Ovary (tissue), 7 donors: ENCODE measurements around the genes ANK3 and REEP3.

- PRO-cap, 7 experiments = no peak in any of the 7 experiments
- RAMPAGE, long total RNA, 2 experiments = no peak in any of the 2 experiments
Measured at GRCh38 chr10:60389622-60390127, at the start of gene ANK3. Gene ANK3 (minus strand): TSS chr10:60389875.

DNA sequence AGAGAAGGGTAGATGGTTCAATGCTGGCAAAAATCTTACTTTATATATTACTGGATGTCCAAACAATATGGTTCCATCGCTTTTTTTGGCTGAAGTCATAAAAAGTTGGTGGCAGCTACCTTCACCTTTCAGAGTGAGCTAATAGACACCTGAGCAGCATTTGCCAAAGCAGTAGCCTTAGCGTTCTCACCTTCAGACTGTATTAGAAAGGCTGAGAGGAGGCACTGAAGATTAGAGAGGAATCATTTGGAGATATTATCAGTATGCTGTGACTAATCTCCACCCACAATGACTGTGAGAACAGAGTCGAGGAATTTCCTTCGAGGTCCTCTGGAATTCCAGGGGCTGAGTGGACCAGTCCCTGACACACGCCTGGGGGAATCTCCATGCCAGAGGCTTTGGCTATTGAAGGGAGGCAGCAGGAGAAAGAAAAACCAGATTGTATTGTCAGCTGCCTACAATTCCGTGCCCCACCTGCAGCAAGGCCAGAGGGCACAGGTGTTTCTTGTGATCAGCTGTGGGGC is 25.0 kb upstream of the ANK3 start:
- PRO-cap, 7 experiments = no peak in any of the 7 experiments
- RAMPAGE, long total RNA, 2 experiments = no peak in any of the 2 experiments

DNA sequence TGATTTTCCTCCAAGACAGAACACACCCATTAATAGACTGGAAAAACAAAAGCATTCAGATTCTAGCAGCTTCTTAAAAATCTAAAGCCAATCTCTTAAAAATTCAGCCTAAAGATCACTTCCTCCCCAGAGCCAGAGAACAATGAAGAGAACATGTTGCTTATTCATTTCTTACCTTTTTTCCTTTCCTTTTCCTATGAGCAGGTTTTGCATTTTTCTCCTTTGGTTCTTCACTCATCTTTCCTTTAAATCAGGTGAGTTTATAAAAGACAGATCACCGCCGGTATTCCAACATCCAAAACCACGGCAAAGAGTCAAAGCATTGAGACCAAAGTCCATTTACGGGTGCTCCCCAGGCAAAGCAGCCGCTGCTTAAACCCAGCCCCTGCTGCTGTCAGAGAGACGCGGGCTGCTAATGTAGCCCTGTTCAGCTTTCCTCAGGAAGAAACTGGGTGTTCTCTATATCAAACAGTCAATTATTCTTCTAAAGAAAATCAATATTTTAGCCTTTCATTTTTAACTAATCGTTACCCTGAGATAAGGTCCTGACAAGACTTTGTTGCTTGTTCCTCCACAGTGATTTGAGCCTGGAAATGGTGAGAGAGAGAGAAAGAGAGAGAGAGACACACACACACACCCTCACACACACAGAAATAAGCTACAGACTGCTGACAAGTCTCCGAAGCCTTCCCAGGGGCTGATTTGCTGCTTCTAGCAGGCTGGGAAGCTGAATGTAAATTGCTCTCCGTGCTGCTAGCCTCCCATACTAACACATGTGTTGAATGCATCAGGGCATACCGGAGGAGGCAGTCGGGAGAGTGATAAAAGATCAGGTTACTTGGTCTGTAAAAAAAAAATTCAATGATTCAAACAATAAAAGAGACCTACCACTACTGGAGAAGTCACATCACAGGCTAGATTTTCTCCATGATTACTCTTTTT is 182.9 kb upstream of the ANK3 start:
- PRO-cap, 7 experiments = peak in 1 of 7 experiments; most common plus-strand start position 129 of the sequence (in 1)
- RAMPAGE, long total RNA, 2 experiments = no peak in any of the 2 experiments

DNA sequence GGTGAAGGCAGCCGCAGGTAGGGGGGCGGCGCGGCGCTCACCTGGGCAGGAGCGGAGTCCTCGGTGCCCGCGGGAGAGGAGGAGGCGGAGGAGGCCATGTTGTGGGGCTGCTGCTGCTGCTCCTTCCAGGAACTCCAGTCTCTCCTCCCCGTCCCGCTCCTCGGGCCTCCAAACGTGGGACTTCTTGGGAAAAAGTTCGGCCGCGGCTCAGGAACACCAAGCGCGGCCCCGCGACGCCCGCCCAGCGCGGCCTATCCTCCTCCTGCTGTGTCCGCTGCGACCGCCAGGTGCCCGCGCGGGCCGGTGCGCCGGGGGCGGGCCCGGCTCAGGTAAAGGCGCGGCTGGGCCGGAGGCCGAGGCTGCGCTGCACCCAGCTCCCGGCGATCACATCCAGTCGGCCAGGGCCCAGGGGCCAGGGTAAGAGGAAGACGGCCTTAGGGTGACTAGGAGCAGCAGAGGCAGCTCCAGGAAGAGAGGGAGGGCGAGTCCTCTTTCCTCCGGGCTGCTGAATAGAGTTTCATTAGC is 45.0 kb upstream of the CDK1 start:
- PRO-cap, 7 experiments = peak in 7 of 7 experiments; most common plus-strand start position 332 of the sequence (in 7); most common minus-strand start position 162 of the sequence (in 7)
- RAMPAGE, long total RNA, 2 experiments = start-site peak on the minus strand in 2 of 2 experiments, centred at positions 120 to 264 of the sequence, 20 to 490 reads per replicate

- PRO-cap, 7 experiments = no peak in any of the 7 experiments
- RAMPAGE, long total RNA, 2 experiments = no peak in any of the 2 experiments
Measured at GRCh38 chr10:60874824-60875164, 69.2 kb downstream of the RHOBTB1 start.

DNA sequence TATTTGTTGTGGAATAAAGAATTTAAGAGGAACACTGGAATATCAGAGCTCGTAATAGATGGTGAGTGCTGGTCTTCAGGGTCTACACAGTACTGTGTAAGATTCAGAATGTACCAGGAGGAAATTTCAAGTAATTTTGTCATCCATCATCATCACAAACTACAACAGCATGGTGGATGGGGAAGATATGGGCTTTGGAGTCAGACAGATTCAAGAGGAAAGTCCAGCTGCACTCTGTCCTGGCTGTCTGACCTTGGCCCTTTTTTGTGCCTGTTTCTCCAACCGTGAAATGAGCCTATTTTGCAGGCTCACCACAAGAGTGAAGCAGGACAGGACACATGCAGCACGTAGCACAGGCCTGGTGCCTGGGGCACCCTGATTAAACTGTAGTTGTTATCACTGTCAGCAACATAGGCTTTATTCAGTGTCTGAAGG is 37.6 kb downstream of the RHOBTB1 start:
- PRO-cap, 7 experiments = peak in 1 of 7 experiments; most common plus-strand start position 316 of the sequence (in 1)
- RAMPAGE, long total RNA, 2 experiments = no peak in any of the 2 experiments

DNA sequence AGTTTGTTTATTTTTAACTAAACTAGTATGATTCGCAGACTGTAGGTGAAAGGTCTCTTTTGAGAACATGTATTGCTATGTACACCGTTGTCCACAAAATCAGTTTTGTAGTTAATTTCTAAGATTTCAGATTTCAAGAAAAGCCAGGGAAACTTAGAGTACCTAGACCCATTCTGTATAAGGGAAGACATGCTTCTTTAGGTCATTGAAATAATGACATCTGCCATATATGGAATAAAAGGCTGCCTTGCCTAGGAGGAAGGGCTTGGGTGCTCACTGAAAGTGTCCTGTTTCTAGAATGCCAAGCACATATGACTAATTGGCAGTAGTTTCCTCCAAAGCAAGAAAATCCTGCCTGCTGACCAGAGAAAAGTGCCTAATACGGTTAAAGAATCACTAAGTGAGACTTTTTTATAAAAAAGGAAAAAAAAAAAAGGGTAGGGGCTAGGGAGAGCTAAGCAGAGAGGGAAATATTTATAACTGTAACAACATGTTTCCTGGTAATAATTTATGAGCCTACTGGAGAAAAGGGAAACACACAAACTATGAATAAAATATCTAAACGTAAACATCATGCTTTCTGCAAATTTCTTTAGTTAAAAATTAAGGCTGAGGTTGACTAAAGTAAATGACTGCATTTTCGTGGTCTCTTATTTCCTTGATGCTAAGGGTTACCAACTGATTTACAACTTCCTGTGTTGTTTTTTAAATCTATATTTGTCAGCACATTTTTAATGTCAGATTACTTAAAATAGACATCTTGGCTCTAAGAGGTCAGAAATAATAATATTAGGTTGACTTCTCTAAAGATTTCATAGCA is 89.4 kb downstream of the CABCOCO1 start:
- PRO-cap, 7 experiments = peak in 2 of 7 experiments; most common plus-strand start position 503 of the sequence (in 1); most common minus-strand start position 300 of the sequence (in 2)
- RAMPAGE, long total RNA, 2 experiments = no peak in any of the 2 experiments

GRCh38 chr10:61896956-61897403 is 4.5 kb upstream of the ARID5B start:
- PRO-cap, 7 experiments = peak in 3 of 7 experiments; most common plus-strand start chr10:61897182 (in 2)
- RAMPAGE, long total RNA, 2 experiments = no peak in any of the 2 experiments

DNA sequence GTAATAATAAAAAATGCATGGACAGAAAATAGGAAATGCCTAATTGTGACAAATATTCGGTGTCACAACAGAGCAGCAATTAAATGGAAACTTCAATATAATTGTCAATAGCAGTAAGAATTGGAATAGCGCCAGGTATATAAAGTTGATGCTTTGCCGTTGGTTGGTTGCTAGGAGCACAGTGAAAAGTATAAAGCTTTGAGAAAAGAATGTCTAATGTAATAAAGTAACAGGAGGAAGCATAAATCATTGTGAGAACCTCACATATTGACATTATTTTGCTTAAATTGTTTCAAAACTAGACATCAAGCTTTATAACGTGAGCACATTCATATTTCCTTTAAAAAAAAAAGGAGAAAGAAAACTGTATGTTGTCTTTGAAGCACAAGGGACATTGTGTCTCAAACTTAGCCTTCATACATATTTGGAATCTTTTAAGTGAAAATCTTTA is 92.2 kb downstream of the ARID5B start:
- PRO-cap, 7 experiments = no peak in any of the 7 experiments
- RAMPAGE, long total RNA, 2 experiments = no peak in any of the 2 experiments

DNA sequence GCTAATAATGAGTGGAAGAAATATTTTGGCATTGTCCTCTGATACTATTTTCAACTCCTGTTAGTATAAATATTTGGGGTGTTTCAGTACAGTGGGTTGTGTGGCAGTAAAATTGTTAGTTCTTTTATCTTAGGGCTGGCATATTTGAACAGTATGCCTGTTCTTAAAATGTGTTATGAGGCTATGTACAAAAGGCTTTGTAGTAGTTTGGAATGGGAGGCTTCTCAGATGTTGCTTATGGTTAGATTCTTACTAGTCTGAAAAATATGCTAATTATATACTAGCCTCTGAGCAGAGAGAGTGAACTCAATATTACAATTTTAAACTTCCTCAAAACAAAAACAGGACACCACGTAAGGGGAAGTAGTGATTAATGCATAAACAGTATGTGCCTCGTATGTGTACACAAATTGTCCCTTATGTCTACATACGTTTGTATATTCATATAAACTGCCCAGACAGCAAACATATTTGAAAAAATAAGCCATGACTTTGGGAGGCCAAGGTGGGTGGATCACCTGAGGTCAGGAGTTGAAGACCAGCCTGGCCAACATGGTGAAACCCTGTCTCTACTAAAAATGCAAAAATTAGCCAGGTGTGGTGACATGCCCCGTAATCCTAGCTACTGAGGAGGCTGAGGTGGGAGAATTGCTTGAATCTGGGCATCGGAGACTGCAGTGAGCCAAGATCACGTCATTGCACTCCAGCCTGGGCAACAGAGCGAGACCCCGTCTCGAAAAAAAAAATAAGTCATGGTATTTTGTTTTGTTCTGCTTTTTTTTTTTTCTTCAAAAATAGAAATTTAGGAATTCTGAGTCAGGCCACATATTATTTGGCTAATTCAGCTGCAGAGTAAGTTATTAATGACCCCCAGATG is 115.5 kb downstream of the ARID5B start:
- PRO-cap, 7 experiments = no peak in any of the 7 experiments
- RAMPAGE, long total RNA, 2 experiments = no peak in any of the 2 experiments

DNA sequence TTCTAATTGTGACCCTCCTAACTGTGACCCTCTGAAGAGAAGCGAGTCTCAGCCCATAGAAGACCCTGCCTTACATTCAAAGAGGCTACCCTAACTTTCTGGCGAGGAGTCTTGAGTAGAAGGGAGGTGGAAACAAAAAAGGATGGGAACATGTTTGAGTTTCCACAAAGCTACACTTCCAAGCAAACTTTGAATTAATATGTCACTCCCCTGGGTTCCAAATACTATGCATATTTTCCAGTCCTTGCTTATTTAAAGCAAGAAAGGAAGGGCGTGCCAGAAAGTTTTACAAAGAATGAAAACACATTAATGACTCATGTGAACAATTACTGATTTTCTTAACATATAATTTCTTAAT is 118.4 kb downstream of the ARID5B start:
- PRO-cap, 7 experiments = no peak in any of the 7 experiments
- RAMPAGE, long total RNA, 2 experiments = no peak in any of the 2 experiments

GRCh38 chr10:62044593-62044856 is 143.0 kb downstream of the ARID5B start:
- PRO-cap, 7 experiments = no peak in any of the 7 experiments
- RAMPAGE, long total RNA, 2 experiments = no peak in any of the 2 experiments

- PRO-cap, 7 experiments = peak in 6 of 7 experiments; most common plus-strand start chr10:62051284 (in 3); most common minus-strand start chr10:62051177 (in 6)
- RAMPAGE, long total RNA, 2 experiments = start-site peak on the minus strand in 2 of 2 experiments, at chr10:62051102-62051236 at its widest, 5 to 20 reads per replicate
Measured at GRCh38 chr10:62050682-62051643, 149.5 kb downstream of the ARID5B start.

DNA sequence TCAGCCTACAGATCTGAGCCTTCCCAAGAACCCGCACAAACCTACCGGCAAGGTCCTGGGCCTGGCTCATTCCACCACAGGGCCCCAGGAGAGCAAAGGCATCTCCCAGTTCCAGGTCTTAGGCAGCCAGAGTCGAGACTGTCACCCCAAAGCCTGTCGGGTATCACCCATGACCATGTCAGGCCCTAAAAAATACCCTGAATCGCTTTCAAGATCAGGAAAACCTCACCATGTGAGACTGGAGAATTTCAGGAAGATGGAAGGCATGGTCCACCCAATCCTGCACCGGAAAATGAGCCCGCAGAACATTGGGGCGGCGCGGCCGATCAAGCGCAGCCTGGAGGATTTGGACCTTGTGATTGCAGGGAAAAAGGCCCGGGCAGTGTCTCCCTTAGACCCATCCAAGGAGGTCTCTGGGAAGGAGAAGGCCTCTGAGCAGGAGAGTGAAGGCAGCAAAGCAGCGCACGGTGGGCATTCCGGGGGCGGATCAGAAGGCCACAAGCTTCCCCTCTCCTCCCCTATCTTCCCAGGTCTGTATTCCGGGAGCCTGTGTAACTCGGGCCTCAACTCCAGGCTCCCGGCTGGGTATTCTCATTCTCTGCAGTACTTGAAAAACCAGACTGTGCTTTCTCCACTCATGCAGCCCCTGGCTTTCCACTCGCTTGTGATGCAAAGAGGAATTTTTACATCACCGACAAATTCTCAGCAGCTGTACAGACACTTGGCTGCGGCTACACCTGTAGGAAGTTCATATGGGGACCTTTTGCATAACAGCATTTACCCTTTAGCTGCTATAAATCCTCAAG is 176.3 kb downstream of the RTKN2 start:
- PRO-cap, 7 experiments = no peak in any of the 7 experiments
- RAMPAGE, long total RNA, 2 experiments = no peak in any of the 2 experiments

GRCh38 chr10:62617459-62618073 is 187.0 kb upstream of the ADO start:
- PRO-cap, 7 experiments = no peak in any of the 7 experiments
- RAMPAGE, long total RNA, 2 experiments = no peak in any of the 2 experiments

- PRO-cap, 7 experiments = no peak in any of the 7 experiments
- RAMPAGE, long total RNA, 2 experiments = no peak in any of the 2 experiments
Measured at GRCh38 chr10:63106211-63106707, 26.9 kb upstream of the NRBF2 start.

DNA sequence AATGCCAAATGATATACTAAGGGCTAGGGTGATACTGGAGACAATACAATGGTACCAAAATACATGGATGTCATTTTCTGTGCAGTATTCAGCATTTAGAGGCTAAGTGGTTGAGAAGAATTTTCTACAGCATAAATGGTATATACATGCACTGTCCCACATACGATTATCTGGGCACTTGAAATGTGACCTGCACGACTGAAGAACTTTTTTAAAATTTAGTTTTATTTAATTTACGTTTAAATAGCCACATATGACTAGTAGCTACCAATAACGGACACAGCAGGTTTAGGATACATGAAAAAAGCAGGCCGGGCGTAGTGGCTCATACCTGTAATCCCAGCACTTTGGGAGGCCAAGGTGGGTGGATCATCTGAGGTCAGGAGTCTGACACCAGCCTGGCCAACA is 109.0 kb downstream of the NRBF2 start:
- PRO-cap, 7 experiments = no peak in any of the 7 experiments
- RAMPAGE, long total RNA, 2 experiments = no peak in any of the 2 experiments

- PRO-cap, 7 experiments = no peak in any of the 7 experiments
- RAMPAGE, long total RNA, 2 experiments = no peak in any of the 2 experiments
Measured at GRCh38 chr10:63243923-63244615, 110.9 kb downstream of the NRBF2 start.

GRCh38 chr10:63521310-63522416 is at the start of gene REEP3:
Gene REEP3 (plus strand): TSS chr10:63521401.
- PRO-cap, 7 experiments = peak in 7 of 7 experiments; most common plus-strand start chr10:63521997 (in 7); most common minus-strand start chr10:63522111 (in 3)
- RAMPAGE, long total RNA, 2 experiments = no peak in any of the 2 experiments

DNA sequence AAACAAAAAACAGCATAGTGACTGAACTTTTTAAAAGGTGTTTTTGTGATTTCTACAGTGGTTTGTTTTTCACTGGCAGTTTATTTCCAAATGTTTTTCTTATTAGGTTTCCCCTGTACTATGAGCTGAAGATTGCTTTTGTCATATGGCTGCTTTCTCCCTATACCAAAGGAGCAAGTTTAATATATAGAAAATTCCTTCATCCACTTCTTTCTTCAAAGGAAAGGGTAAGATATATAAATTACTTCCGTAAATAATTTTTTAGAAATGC is 76.7 kb downstream of the REEP3 start:
- PRO-cap, 7 experiments = no peak in any of the 7 experiments
- RAMPAGE, long total RNA, 2 experiments = no peak in any of the 2 experiments